ENCODE measurements around a stretch of chr10.

DNA sequence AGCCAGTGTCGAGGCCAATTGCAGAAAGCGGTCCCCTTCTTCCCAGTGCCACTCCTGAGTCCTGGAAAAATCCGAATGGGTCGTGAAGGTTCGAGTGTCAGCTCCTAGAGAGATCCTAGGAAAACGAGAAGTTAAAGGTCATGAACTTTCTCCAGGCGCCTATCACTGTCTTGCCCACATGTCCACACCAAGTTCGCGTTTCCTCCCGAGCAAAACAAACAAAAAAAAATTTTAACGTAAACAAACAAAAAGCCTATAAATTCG lies 1.6 kb downstream of the ARHGAP21 start:
- PRO-cap = no peak
- RRBS, 2 experiments = no CpG with 5 or more reads among the region's 12 CpGs

DNA sequence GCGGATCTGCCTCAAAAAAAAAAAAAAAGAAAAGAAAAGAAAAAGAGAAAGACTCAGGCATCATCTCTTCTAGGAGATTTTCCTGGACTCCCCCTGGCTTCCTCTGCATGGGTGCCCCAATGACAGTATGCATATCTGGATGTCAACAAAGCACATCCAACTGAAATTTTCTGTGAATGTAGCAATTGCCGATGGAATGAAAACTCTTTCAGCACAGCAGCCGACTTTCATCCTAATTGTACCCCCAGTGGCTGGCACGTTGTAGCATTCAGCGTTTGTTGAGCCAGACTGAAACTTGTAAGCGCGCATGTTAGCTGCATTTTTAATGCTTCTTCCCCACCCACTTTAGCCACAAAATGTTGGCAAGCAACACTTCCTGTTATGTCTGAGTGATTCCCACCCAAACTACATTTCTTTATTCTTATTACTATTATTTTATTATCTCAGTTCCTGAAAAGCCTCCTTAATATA lies 70.2 kb downstream of the PRTFDC1 start:
- PRO-cap = no peak
- RRBS, 2 experiments = no CpG with 5 or more reads among the region's 7 CpGs

DNA sequence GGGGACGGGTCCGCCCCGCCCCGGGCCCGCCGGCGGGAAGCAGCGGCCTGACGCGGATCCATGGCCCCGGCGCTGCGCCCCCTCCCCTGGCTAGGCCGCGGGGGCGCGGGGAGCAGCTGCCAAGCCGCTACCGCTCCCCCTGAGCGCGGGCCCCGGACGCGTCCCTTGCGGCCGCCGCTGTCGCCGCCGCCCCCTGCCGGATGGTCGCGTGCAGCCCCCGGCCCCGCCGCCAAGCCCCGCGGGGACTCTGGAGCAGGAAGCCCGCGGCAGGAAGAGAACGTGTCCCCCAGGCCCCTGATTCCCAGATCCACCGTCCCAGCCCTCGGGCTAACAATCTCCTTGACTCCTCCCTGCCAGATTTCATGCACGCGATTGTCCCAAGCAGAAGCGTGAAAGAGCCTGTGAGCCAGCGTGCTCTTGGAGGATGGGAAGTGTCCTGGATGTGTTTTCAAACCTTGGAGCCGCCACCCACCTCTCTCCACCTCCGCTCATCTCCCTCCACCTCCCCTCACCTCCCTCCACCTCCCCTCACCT lies 353 bp upstream of the PRTFDC1 start:
- PRO-cap = bidirectional peak, plus-strand start at position 232 of the sequence, minus-strand start at position 160 of the sequence
- RRBS, 2 experiments = 2% methylated on average over 24 of the region's 49 CpGs

DNA sequence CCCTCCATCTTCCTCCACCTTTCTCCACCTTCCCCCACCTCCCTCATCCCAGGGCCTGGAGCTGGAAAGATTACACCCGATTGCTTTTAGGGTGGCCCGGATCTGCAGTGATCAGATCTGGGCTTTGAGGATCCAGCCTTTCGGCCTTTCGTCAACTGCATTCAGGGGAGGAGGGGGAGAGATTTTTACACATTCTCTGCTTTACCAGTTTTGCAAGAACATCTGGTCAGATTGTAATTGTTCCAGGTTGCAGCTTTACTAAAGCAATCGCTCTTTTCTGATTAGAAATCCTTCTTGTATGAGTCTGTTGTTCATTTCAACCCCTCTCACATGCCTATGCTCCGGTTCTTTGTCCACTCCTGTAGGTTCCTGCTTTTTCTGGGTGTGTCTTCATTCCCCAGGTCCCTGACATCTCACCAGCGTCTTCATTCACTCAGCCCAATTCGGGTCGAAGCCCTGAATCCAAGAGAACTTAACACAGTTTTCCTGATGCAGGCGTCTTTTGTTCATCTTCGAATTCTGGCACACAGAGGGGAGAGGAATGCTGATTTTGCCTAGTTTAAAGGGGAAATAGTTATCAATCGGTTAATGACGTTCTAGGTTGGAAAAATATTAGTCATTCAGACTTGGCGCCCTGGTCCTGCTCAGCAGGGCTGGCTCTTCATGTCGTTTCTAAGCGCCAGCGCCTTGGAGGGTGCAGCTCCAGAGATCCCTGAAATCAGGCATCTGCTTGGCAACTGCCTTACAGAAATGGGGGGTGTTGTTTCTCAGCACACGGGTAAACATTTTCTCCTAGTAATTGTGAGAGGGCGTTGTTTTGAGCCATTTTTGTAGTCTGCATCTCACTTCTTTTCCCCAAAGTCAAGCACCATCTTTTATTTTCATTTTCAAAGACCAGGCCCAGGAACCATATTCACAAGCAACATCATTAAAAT lies 1.1 kb upstream of the PRTFDC1 start:
- PRO-cap = unidirectional peak, minus-strand start at position 106 of the sequence
- RRBS, 2 experiments = no CpG with 5 or more reads among the region's 19 CpGs

- PRO-cap = no peak
- RRBS, 2 experiments = no CpG with 5 or more reads among the region's 6 CpGs
Observed at GRCh38 chr10:25808439-25808849, 125.6 kb upstream of the MYO3A start.

DNA sequence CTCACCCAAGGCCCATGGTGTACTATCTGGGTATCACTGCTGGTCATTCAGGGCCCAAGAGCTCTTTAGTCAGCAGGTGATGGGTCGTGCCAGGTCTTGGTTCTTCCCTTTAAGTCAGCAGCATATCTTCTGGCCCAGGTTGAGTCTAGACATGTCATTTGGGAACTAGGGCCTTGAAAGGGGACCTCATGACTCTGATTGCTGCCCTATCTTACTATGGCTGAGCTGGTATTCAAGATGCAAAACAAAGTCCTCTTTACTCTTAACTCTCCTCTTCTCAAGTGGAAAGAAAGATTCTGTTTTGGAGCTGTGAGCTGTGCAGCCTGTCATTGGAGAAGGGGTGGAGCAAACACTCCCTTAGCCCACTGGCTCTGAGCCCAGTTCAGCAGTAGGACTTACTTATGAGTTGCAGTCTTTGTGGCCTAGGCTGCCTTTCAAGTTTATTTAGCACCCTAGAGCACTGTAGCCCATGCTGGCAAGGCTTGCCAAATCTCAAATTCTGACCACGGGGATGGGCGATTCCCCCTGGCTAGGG lies 110.0 kb downstream of the MYO3A start:
- PRO-cap = no peak
- RRBS, 2 experiments = no CpG with 5 or more reads among the region's 3 CpGs

GRCh38 chr10:26212186-26212385 lies 4.5 kb upstream of the GAD2 start:
- PRO-cap = no peak
- RRBS, 2 experiments = no CpG with 5 or more reads among the region's 6 CpGs

- PRO-cap = no peak
- RRBS, 2 experiments = no CpG with 5 or more reads among the region's 6 CpGs
Observed at GRCh38 chr10:26468720-26469089, 30.6 kb downstream of the APBB1IP start.

GRCh38 chr10:26714604-26715267 lies 17.2 kb downstream of the PDSS1 start:
- PRO-cap = no peak
- RRBS, 2 experiments = no CpG with 5 or more reads among the region's 1 CpG

DNA sequence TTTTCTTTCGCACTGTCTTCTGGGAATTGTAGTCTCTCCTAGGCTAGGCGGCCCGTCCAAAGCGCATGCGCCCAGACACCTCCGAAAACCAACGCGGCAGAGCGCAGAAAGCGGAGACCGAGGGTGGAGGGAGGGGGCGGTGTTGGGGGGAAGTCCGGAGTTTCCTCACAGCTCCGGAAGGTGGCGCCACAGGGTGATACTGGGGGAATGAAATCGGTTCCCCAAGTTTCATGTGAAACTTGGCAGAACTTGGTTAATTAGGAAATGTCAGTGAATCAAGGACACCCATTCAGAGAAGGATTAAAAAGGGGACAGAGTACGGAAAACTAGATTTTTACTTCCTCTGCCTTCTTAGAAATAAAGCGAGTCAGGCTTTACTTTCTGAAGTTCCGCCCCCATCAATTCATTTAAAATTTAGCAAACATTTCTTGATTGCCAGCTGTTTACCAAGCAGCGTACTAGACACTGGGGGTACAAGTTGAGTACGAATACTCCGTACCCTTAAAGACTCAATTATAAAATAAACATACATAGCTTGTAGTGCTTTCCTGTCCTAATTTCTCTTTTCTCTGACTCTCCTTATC lies 449 bp upstream of the ABI1 start:
- PRO-cap = bidirectional peak, plus-strand start at position 260 of the sequence, minus-strand start outside the sequence
- RRBS, 2 experiments = no CpG with 5 or more reads among the region's 22 CpGs

DNA sequence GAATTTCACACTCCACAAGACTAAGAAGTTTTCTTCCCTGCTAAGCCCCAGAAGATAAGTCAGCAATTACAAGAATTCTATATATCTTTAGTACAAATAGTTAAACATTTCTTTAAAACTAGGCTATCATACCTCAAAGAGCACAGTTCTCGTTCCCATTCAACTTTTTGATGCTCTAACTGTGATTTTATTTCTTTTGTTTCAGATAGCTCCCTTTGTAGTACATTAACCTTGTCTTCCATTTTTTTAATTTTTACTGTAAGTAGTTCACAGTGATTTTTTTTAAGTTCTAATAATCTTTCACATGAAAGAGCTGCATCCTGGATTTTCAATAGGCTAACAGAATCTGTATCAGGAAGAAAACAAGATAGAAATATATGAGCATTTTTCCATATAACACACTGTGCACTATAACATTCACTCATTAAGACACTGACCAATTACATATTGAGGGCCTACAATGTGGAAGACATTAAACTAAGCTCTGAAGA lies 60.4 kb downstream of the ANKRD26 start:
- PRO-cap = no peak
- RRBS, 2 experiments = no CpG with 5 or more reads among the region's 1 CpG

DNA sequence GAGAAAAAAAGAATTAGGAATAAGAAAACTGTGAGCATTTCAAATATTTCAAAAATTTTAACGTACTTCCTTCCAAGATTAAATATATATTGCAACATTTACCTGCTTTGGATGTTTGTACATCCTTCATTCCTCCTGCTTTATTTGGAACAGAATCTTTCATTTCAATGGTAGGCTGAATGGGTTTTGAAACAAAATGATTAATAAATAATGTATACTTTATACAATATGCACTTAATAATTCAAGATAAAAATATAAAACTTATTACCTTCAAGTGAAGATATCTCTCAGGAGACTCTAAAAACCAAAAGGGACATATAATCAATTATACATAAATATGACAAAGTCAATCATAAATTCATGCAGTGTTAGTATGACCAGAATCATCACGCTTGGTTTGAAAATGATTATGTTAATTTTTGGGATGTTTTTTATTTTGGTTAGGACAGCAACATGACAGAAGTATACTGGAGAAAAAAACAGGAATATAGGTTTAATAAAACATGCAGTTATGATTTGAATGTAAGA lies 40.0 kb downstream of the ANKRD26 start:
- PRO-cap = no peak
- RRBS, 2 experiments = no CpG with 5 or more reads among the region's 2 CpGs

DNA sequence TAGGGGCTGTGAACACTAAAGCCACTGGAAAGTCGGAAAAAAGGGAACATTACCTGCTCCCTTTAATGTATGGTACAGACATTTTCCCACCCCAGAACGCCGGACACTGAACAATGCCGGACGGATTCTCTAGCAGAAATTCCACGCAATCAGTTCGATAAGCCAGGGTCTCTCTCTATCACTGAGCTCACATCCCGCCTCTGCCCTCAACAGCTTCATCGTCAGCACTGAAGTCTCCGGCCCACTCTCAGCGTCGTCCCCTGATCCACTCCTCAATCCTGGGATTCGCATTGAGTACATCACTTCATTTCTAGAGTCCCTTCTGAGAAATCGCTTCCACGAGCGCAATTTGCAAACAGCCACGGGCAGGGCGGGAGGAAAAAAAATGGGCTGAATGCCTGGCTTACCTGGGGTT lies 406 bp downstream of the YME1L1 start:
- PRO-cap = unidirectional peak, plus-strand start at position 152 of the sequence; bidirectional peak, plus-strand start at position 347 of the sequence, minus-strand start at position 229 of the sequence
- RRBS, 2 experiments = 0% methylated on average over 2 of the region's 18 CpGs; no CpG with 5 or more reads in 1 of the 2 experiments

GRCh38 chr10:27154186-27154274 lies 154 bp downstream of the YME1L1 start:
- PRO-cap = no peak
- RRBS, 2 experiments = 1% methylated on average over 7 of the region's 9 CpGs

DNA sequence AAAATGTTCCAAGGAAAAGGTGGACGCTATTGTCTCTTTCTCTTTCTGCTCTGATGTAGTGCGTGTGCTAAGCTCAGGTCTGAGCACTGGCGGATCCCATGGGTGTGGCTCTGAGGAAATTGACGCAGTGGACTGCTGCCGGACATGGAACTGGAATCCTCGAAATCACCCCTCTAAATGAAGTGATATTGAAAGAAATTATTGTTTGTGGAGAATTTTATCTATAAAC lies 22.2 kb upstream of the ACBD5 start:
- PRO-cap = no peak
- RRBS, 2 experiments = no CpG with 5 or more reads among the region's 6 CpGs

- PRO-cap = no peak
- RRBS, 2 experiments = no CpG with 5 or more reads among the region's 3 CpGs
Observed at GRCh38 chr10:27513623-27514278, 9.6 kb downstream of the RAB18 start.

DNA sequence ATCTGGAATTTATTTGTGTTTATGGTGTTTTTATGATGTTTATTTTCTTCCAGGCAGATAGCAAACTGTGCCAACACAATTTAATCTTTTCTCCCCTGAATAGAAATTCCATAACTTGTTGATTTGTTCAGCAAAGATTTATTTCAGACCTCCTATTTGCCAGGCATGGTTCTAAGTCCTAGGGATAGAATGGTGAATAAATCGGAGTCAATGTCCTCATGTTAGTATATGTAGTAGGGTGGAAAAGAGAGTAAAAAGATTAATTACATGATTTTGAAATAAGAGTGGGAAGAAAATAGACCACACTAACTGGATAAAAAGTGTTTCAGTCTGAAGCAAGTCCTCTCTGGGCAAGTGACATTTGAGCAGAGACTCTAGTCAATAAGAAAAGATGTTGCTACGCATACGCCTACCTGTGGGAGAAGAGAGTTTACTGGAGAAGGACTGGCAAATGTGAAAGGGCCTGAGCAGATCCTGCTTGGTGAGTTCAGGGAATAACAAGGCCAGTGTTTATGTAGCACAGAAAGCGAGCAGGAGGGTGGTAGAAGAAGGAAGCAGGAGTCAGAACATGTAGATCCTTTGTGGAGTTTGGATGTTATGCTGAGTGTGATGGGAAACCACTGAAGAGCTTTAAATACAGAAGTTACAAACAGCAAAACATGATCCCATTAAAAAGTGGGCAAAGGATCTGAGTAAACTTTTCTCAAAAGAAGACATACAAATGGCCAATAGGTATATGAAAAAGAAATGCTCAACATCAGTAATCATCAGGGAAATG lies 43.3 kb downstream of the RAB18 start:
- PRO-cap = no peak
- RRBS, 2 experiments = no CpG with 5 or more reads among the region's 4 CpGs

- PRO-cap = no peak
- RRBS, 2 experiments = no CpG with 5 or more reads among the region's 6 CpGs
Observed at GRCh38 chr10:27620963-27621377, 116.9 kb downstream of the RAB18 start.

- PRO-cap = bidirectional peak, plus-strand start at chr10:27743398, minus-strand start at chr10:27743127; bidirectional peak, plus-strand start at chr10:27743817, minus-strand start at chr10:27743498
- RRBS, 2 experiments = 54 to 97% methylated on average over 23 to 31 of the region's 90 CpGs
Observed at GRCh38 chr10:27742716-27743762, 2.6 kb downstream of the MKX start.

- PRO-cap = no peak
- RRBS, 2 experiments = no CpG with 5 or more reads among the region's 6 CpGs
Observed at GRCh38 chr10:27981621-27982126, 17.2 kb downstream of the ODAD2 start.

Data from HEK293 (cell line).